Endometrial microvascular endothelial cells (primary cell): ENCODE measurements around a stretch of chr17.

DNA sequence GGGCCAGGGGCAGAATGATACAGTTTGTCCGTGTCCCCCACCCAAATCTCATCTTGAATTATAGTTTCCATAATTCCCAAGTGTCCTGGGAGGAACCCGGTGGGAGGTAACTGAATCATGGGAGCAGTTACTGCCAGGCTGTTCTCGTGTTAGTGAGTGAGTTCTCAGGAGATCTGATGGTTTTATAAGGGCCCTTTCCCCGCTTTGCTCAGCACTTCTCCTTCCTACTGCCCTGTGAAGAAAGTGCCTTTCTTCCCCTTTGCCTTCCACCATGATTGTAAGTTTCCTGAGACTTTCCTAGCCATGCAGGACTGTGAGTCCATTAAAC lies 28.9 kb upstream of the SEC14L1 start:
- RAMPAGE, long total RNA: no peak

DNA sequence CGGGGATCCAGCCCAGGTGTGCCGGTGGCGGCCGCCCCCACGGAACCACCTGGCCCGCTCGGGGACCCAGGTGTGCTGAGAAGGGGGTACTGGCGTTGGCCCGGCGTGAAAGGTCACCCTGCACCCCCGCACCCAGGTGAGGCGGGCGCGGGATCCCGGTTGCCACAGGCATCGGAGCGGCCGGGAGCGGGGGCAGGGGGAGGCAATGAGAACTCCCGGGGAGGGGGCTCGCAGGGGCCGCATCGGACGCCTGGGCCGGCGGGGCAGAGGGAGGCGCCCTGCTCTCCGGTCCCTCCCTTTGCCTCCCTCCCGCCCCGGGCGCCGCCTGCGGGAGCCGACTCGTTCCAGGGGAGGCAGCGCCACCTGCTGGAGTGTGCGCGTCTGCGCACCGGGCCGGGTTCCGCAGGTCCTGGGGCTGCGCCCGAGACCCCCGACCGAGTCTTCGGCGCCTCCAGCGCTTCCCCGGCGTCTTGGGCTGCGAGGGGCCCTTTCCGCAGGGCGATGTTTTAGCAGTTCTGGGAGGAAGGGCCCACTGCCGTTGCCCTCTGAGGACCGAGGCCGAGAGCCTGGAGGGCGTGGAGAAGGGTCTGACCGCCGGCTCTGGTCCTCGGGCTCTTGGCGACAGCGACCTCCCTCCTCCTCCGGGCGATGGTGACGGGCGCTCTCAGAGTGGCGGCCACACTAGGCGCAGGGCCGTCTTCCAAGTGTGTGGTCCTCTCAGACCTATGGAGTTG lies 34.3 kb upstream of the SEPTIN9 start:
- RAMPAGE, long total RNA: no peak

DNA sequence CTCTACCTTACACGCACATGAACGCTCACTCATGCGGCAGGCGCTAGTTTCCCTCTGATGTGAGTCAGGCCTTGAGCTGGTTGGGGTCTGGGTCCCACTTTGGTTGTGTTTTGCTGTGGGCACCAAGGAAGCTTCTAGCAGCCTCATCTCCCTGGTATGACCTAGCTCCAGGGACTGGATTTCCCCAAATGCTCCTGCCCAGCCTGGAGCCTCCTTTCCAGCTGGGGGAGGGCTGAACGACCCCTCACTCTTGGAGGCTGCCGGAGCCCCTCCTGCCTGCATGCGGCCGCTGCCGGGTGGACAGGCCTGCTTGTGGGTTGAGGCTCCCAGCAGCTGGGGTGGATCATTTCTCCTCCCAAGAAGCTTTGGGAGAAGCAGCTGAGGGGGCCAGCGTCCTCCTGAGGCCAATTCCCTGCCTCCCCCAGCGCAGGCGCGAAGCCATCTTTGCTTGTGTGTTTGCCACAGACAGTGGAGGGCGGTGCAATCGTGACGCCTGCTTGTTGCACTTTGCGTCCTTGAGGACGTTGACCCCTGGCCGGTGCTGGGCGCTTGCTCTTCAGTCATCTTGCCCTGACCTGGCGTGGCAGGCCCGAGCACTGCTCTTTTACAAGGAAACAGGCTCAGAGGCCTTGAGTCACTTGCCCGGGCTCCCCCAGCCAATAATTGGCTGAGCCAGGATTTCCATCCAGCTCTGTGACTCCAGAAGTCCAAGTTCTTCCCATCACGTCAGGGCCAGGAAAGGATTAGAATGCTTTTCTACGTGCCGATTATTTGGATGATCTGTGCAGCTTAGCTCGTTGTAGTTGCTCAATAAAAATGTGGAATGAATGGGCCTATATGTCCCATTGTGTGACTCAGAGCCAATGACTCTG lies 73.2 kb downstream of the SEPTIN9 start:
- RAMPAGE, long total RNA: no peak

DNA sequence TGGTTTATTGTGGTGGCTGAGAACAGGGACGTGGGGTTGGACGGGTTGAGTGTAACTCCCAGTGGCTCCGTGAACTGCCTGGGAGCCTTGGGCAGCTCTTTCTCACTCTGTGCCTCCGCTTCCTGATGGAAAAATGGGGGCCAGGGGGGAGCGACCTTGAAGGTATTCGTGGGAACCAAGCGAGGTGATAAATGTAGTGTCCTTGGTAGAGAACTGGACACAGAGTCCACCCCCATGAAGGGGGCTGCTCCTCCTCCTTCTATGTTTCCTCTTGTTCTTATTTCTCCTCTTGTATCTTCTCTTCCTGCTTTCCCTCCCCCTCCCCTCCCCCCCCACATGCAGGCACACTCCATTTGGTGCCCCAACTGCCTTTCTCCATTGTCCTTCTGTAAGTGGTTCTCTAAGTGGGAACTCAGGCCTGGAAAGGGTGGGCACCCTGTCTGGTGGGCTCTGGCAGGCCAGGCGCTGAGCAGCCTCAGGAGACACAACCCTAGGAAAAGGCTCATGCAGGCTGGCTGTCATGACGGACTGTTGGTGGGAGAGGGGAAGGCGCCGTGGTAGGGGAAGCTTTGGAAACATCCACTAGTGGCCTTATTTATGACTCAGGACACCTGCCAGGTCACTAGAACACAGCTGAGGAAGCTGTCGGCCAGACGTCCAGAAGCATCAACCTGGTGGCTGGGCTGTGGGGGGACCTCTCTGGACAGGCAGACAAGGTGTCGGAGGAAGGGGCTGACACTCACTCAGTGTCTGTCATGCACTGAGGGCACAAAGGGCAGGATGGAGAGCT lies 75.3 kb downstream of the SEPTIN9 start:
- RAMPAGE, long total RNA: no peak

GRCh38 chr17:77384170-77384830 lies 103.0 kb downstream of the SEPTIN9 start:
- RAMPAGE, long total RNA: no peak

- RAMPAGE, long total RNA: no peak
Measured at GRCh38 chr17:77422117-77422524, 140.8 kb downstream of the SEPTIN9 start.

DNA sequence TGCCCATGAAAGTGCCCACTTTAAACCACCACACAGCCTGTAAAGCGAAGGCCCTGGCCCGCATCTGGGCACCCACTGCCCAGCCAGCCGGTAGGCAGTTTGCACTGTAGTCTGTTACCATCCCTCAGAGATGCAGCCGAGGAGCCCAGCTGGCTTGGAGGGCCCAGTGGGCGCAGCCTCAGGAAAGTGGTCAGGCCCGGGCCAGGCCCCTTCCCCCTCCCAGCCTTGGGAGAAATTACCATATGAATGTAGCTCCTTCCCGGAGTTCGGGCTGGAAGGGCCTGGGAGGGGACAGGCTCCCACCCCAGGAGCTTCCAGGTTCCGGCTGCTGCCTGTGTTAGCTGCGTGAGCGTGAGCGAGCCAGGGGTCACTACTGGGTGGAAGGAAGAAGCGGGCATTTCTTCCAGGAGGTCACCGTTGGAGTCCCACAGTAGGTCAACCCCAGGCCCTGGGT lies 184.9 kb downstream of the SEPTIN9 start:
- RAMPAGE, long total RNA: no peak

DNA sequence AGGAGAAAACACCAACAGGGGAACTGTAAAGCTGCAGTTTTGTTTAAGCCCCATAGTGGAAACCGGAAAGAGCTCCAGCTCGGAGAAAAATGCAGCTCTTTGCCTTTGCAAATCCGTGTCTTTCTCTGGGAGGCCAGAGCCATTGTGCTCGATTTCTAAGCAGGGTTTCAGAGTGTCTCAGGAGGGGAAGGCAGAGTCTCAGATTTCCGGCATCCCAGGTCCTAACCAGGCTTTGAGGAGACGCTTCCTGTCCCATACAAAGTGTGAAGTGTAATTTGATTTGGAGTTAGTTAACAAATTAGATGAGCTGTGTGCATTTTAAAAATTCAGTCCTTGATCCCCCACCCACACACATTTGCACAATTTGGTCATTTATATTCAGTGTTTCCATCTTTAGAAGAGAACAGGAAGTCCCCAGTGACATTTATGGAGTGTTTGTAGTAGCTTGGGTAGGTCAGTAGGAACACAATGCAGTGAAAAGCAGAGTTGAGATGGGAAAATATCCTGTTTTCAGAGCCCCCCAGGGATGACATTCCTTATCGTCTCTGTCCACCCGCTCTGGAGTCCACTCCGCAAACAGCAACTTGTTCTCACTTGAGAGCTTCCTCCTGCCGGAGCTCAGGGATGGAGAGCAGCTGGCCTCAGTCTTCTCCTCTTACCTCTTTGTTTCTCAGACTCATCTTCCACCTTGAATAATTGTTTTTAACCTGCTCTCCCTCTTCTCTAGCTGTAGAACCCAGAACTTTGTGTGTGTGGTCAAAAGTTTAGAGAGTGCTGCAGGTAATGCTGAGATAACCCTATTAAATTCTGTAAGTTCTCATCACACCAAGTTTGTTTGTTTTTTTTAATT lies 191.5 kb downstream of the SEPTIN9 start:
- RAMPAGE, long total RNA: no peak

GRCh38 chr17:77489670-77490471 lies 208.6 kb downstream of the SEPTIN9 start:
- RAMPAGE, long total RNA: no peak

DNA sequence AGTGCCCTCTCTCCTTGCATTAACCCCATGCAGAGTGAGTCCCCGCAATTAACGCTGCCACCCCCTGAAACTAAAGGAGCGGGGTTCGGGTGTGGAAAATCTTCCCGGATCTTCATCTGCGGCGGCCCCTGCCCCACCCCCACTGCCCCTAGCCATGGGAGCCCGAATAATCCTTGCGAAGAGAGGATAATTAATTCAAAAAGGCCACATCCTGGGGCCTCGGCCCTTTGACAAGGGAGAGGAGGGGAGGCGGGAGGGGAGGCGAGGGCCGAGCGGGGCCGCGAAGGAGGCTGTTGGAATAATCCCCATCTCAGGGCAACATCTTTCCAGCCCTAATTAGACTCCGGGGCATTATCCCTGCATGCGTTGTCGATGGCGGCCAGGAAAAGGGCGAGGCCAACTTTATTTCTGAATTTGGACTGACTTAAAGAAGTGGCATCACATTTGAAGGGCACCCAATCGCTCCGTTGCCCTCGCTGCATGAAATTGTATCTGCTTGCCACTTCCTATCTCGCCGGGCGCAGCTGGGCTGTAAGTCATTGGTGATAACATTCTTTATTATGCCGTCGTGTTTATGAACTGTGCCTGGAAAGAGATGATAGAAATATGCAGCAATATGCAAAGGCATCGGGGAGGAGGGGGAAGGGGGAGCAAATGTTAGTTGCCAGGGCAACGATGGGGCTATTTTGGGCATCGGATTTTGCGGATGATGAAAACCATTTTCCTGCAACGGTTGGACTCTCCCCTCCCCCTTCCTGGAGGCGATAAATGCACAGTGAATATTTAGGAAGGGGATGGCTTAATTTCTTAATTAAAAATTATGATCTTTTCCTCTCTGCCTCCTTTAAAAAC lies 290.1 kb downstream of the SEPTIN9 start:
- RAMPAGE, long total RNA: no peak

GRCh38 chr17:77618072-77618666 lies 336.9 kb downstream of the SEPTIN9 start:
- RAMPAGE, long total RNA: no peak

DNA sequence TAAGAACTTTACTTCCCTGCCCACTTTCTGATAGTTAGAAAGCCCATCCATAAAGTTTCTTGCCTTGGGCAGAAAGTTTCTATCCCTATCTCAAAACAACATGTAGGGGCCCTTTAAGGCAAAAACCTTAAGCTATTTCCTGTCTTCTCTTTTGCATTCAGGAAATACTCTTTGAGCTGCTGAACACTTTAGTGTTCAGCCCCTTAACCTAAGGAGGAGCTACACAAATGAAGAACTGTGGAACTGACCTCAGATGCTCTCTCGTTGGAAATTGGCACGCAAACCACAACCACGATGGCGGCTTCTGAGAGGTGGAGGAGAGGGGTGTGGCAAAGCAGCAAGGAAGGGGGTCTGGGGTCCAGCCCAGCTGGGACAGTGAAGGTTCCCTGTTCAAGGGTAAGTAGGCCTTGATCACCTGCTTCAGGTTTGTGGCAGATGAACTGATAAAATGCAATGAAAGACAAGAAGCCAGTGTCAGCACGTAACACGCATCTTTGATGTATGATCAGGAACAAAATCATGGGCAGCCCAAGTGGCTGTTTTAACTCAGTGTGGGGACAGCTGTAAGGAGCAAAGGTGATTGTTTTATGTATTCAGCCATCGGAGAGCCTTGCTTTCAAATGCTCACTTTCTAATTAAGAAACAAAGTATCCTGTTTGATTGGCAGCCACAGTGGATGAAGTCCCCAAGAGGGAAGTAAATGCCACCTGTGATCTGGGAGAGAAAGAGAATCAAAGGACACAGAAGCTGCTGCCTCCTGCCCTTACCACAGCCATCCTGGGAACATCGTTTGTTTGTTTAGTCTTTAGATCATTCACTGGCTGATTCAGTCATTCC lies 291.5 kb upstream of the TNRC6C start:
- RAMPAGE, long total RNA: no peak

DNA sequence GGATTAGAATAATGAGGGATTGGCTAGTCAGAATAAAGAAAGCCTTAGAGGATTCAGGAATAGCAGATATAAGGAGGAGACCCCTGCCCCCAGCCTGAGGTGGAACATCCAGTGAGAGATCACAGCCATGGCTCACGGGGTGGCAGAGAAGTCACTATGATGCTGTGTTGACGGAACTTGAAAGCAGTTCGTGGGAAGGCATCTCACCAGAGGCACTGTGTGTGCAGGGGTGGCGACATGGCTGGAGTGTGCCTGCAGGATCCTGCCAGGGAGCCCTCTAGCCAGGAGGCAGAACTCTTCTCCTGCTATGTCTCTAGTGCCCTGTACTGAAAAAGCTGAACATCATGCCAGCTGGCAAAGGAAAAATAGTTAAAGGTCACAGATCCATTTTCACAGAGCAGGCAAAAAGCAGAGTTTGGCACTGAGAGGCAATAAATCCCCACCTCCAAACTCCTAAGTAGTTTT lies 36.6 kb downstream of the TNRC6C start:
- RAMPAGE, long total RNA: no peak

GRCh38 chr17:77995708-77996068 lies 37.2 kb downstream of the TNRC6C start:
- RAMPAGE, long total RNA: no peak

GRCh38 chr17:78040472-78041482 lies 82.3 kb downstream of the TNRC6C start:
- RAMPAGE, long total RNA: start-site peak on the plus strand at chr17:78040880-78040914, 8 and 18 reads in 2 replicates

- RAMPAGE, long total RNA: no peak
Measured at GRCh38 chr17:78049644-78050649, 78.6 kb downstream of the TMC6 start.

DNA sequence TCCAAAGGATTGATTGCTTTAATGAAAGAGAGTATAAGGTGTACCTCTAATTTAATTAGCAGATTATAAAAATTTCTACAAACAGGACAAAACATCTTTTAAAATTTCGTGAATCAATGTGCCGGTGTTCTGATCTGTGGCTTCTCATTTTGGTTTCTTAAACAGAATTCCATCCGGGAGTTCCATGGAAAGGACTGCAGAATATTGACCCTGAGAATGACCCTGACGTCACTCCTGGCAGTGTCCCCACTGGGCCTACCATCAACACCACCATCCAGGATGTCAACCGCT lies 35.2 kb downstream of the TMC6 start:
- RAMPAGE, long total RNA: no peak

DNA sequence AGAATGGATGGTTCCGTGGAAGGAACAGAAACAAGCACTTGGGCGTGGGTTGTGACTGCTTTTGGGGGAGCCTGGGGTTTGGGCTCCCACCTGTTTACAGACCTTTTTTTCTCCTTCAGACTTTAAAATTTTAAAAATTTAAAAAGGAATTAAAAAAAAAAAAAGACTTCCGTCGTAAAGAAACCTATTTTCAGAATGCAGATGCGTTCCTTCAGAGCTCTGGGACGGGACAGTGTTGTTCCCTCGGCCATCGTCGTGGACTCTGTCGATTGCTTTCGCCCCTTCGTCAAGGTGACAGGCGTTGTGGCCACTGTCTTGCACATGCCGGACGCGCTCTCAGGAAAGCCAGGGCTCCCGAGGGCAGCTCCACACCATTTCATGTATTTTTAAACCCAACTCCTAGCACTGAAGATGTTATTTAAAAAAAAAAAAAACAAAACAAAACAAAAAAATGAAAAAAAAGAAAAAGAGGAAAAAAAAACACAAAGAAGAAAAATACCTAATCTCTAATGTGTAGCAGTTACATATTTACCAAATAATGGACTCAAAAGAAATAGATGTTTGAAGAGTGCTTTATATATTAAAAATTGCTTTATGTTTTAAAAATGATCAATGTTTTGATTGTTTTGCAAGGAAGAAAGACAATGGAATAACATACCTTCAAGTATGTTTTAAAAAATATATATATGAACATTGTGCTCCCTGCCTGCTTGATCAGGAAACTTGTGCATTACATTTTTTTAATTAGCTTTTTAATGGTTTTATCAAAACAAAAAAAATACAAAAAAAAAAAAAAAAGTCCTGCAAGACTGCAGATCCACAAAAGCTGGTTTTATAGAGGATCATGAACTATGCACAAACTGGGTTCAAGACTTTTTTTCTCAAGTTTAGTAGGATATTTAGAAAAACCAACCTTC lies 22.2 kb downstream of the TMC6 start:
- RAMPAGE, long total RNA: no peak

GRCh38 chr17:78110762-78112040 lies 17.4 kb downstream of the TMC6 start:
- RAMPAGE, long total RNA: no peak

DNA sequence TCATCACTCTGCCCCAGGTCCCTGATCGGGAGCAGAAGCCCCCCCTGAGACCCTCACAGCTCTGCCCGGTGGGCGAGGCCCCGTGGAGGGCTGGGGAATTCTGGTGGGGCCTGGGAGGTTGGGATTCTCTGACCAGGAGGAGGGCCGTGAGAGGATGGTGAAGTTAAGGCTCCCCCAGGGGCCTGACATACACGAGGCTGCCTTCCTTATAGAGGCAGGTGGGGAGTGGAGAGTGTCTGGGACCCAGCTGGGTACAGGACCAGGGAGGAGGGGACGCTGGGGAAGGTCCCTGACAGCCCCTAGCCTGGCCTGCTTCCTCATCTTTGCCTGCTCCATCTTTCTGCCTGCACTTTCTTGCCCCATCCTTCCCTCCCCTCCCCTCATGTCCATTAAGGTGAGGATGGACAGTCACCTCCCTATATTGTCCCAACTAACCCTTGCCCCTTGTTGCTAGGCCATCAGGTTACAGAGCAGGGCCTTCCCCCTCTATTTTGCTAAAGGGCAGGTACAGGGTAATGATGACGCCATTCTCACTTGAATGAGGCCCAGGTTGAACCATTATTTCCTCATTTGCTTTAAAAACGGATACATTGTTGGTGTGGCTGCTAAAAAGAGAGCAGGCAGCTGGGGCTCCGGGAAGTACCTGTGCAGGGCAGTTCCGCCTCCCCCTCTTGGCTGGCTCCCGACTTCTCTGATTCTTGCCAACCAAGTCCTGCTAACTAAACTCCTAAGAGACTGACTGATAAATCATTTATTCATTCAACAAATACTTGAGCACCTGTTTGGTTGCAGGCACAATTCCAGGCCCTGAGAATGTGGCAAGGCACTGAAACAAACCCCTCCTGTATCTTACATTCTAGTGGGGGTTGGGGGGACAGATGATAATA lies 1.3 kb downstream of the C17orf99 start:
- RAMPAGE, long total RNA: no peak